ENCODE data around the genes HLA-DOB and CUTA.

GRCh38 chr6:32816411-32817416, at the start of gene HLA-DOB:
HLA-DOB (minus strand) TSS chr6:32817002.
- RRBS: no CpG with 5 or more reads among the region's 8 CpGs

DNA sequence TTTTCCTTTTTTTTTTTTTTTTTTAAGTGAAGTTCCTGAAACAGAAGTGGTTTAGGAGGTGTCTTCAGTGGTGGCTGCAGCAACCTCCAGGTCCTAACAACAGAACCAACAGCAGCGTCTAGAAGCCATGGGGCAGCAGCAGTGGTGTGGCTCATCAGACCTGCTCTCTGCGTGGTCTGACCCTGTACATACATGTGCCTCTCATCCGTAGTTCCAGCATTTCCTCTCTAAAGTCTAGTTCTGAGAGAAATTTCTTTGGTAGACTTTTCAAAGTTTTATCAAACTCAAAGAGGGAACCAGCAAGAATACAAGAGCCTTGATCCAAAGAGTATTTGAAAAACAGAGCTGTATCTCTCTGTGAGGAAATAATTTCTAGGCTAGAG, 13.3 kb downstream of the PSMB9 start:
- RRBS: no CpG with 5 or more reads among the region's 3 CpGs

DNA sequence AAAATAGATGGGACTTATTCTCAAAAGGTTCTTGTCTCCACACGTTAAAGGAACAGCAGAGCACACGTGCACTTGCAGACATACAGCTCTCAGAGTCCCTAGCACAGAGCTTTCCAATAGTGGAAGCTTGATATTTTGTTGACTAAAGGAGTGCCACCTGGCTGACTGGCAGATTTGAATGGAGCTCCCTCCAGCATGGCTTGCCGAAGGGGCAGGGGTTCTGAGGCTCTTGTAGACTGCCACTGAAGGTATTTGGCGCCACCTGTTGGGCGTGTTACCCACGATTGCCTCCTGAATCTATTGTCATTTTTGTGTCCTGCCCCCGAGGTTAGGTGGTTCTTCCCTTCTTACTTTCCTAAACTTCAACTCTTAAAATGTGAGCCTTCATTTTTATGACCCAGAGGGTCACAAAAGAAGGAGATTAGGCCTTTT, 16.3 kb downstream of the BRD2 start:
- RRBS: no CpG with 5 or more reads among the region's 7 CpGs

DNA sequence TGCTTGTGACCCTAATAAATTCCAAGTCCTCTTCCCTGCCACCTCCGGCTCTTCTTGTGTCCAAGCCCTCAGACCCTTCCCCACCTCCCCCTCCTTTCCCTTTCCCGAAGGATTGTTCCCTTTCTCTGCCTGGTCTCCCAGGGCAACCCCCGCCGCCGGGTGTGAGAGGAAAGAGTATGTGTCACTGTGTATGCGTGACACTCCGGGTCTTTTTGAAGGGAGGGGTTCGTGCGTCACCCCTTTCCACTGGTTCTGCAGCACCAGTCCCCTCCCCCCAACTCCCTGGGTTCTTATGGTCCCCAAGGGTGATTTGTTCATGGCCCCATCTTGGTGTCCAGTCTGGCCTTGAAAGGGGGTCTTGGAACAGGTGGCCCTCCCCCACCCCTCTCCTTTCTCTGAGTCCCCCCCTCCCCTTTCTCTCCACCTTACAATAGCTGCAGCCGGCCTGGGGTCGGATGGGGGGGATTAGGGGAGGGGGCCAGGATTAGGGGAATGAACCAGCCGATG, 1.5 kb upstream of the RING1 start:
- RRBS: no CpG with 5 or more reads among the region's 12 CpGs

- RRBS: no CpG with 5 or more reads among the region's 7 CpGs
Observed at GRCh38 chr6:33299122-33299277, 258 bp upstream of the RGL2 start.

DNA sequence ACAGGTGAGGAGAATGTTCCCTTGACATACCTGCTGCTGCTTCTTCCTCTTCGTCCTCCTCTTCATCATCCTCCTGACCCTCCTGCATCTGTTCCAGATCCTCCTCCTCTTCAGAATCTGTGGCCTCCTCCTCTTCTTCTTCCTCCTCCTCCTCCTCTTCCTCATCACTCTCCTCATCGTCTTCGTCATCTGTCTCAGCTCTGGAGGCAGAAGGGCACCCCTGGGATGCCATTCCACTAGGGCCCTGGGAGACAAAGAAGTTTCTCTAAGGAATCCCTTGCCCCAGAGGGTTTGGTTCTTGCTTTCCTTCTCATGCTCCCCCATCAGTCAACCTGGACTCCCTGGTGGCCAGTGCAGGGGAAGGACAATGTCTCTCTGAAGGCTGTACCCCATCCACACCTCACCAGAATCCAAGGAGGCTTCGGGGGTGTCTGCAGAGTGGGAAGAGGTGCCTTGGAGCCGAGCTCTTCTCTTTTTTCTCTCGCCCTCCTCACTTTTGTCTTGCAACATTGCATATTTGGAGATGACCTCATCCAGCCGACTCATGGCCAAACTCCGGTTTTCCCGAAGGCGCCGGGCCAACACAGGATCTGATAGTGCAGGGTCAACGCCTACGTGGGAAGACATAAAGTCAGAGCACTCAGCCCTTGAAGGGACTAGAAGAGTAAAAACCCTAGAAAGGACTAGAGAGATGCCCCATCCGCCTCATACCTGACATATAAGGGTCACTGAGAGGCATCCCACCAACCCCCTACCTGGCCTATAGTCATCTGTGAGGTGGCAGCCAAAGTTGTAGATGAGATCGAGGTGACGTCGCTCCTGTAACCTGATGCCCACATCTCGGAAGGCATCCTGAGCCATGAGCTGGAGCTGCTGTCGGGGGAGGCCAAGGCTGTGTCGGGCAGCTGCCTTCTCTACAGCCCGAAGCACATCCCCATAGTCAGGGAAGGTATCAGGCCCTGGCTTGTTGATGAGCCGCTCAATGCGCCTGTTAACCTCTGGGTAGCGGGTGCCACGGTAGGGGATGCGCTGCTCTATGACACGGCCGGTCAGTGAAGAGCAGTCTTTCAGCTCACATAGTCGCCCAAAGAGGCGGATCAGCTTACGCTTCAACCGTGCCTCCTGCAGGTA, 2.4 kb downstream of the DAXX start:
- RRBS: no CpG with 5 or more reads among the region's 32 CpGs

DNA sequence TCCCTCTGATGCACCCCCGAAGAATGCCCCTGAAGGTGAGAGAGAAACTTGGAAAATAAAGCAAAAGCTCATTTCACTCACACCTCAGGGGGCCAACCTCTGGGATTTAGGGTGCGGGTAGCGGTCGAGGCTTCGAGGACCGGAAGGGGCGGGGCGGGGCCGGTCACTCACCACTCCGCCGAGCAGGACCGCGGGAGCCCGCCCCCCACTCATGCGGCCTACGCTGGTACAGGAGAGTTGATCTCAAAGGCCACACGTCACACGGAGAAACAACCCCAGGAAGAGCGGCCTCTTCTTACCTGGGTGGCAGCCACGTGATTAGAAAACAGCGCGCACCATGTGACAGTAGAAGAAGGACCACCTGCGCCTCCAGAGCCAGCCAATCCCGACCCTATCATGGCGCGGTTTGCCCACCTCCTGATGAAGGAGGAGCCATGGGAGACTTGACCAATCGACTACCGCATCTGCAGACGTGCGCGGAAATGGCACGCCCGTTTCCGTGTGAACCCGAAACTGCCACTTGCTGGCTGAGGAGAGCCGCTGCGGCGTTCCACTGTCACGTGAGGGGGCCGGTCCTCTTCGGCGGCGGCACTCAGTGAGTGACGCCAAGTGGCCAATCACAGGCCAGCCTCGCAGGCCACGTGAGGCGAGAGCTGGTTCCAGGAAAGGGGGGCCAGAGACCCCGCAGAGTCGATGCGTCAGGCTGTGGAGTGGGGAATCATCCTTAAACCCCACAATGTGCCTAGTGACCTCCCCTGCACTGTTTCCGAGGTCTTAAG, at the start of gene CUTA:
Gene CUTA, minus strand, starts transcription at position 320 of the 779 bp plus-strand sequence.
- RRBS: no CpG with 5 or more reads among the region's 51 CpGs

DNA sequence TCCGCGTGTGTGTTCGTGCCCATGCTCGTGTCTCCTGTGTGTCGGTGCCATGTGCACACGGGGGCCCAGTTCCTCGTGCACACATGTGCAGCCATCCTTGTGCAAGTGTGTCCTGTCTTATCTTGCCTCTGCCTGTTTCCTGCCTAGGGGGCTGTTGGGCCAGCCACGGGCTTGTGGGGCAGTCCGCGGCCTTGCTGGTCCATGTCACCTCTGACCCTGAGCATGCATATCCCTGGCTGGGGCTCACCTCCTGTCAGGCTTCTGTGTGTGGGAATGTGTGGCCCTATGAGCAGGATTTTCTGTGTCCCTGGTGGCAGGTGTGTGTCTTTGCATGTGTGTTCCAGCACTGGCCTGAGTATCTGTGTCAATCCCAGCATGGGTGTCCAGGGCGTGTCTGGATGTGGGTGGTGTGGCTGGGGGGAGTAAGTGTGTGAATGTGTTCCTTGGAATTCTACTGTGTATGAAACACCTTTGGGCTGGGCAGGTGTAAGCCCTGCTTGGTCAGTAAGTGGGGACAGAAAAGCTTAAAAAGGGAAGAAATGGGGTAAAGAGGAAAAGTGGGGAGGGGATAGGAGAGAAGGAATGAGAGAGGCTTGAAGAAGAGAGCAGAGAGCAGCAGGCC, 8.7 kb downstream of the SYNGAP1 start:
- RRBS: no CpG with 5 or more reads among the region's 11 CpGs

DNA sequence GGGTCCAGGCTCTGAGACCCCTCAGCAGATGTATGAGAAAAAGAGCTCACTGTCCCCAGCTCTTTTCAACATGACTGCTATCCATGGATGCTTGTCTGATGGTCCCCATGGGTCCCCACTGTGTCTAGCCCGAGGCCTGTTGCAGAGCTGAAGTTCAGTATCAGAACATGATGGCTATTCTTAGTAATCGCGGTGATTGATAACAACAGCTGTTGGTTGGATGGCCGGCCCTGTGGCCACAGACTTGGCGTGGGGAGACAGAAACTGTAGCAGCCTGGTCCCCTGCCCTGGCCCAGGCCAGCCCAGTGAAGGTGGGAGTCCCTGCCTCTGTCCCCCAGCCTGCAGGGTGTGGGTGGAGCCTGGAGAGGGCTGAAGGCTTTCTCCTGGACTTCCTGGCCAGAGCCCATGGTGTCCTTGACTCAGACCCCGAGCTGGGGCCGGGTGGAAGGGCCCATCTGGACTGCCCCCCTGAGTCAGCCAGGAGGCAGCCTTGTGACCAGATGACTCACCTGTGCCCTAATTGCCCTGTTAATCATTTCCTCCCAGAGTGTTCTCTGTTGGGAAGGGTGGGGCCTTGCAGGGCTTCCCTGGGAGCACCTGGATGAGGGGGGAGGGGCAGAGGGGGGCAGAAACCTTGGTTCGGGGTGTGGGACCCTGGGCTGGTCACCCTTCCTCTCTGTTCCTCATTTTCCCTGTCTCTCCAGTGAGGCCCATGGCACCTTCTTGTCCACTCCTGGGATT, 10.0 kb upstream of the BAK1 start:
- RRBS: no CpG with 5 or more reads among the region's 8 CpGs

GRCh38 chr6:33638540-33639171, 17.5 kb downstream of the ITPR3 start:
- RRBS: no CpG with 5 or more reads among the region's 6 CpGs

- RRBS: no CpG with 5 or more reads among the region's 10 CpGs
Observed at GRCh38 chr6:33655558-33656015, 34.5 kb downstream of the ITPR3 start.

DNA sequence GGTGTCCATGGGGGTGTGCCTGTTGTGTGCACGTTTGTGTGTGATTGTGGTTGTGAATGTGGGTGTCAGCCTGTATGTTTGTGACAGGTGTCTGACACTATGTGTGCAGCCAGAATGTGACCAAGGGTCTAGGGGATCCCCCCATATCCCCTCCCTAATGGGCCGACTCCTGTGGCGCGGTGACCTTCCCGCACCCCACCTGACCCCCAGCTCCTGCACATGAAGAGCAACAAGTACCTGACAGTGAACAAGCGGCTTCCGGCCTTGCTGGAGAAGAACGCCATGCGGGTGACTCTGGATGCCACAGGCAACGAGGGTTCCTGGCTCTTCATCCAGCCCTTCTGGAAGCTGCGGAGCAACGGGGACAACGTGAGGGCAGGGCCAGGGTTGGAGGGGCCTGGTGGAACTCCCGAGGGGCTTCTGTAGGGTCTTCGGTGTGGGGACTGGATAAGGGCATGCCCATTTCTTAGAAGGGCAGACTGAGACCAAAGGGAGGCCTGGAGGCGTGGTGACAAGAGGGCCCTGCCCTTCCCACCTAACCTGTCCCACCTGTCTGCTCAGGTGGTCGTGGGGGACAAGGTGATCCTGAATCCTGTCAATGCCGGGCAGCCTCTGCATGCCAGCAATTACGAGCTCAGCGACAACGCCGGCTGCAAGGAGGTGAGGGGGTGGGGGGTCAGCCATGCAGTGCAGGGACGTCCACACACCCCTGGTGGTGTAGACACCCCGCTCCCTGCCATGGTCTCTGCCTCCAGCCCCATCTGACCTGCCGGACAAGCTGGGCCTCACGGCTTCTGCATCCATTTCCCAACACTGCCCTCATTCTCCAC, 37.6 kb downstream of the ITPR3 start:
- RRBS: 91% methylated on average over 7 of the region's 26 CpGs

DNA sequence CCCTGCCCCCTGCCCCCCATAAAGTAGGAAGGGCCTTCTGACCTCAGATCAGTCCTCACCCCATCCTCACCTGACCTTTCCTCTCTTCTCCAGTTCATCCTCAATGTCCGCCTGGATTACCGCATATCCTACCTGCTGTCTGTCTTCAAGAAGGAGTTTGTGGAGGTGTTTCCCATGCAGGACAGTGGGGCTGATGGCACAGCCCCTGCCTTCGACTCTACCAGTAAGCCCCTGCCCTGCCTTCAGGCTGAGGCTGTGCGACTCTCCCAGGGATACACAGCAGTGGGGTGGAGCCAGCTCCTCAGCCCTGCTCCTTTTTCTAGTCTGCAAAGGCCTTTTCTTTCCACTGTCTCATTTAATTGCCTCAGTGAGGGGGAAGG, 38.0 kb downstream of the UQCC2 start:
- RRBS: no CpG with 5 or more reads among the region's 4 CpGs

DNA sequence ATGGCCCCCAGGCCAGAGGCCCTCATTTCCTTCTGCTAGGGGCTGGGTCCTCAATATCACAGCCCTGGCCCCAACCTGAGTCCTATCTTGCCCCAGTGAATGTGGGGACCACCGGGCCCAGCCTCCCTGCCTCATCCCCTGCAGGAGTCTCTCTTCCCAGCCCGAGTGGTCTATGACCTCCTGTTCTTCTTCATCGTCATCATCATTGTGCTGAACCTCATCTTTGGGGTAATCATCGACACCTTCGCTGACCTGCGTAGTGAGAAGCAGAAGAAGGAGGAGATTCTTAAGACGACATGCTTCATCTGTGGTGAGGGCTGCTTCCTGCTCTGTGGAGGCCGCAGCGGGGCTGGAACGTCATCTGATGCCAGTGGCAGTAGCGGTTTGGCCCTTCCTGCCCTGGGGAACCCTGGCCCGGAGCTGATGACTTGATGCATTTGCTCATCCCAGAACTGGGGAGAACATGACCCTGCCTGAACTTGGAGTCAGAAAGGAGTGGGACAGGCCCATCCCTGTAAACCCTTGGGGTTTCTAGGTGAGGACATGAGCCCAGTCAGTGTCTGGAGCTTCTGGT, 18.8 kb downstream of the UQCC2 start:
- RRBS: no CpG with 5 or more reads among the region's 12 CpGs

DNA sequence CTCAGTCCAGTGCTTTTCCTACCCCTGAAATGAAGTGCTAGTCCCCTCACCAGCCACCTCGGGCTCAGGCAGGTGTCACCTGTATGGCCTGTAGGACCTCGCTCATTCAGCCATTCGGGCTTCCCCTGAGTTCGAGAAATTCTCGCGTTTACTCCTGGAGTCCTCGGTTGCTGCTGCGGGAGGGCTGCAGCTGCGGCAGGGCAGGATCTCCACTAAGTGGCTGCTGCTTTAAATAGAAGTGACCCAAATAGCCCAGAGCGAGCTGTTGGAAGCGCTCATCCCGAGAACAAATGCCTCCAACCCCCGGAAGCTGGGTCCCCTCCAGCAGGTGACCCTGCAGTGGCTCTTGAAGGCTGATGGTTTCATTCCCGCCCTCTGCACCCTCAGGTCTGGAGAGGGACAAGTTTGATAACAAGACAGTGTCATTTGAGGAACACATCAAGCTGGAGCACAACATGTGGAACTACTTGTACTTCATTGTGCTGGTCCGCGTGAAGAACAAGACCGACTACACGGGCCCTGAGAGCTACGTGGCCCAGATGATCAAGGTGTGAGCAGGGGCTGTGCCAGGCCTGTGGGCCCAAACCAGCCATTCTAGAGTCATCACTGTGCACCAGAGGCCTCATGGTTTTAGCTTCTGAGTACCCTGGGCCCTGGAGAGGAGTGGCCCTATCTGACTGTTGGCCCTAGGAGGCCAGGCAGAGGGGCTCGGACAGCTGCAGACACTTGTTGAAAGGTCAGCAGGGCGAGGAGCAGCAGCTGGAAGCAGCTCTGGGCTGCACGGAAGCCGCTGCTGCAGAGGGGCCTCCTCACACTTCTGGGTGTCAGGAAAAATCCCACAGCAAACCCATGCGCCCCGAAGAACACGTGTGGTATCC, 18.1 kb downstream of the UQCC2 start:
- RRBS: no CpG with 5 or more reads among the region's 26 CpGs

GRCh38 chr6:33718113-33718722, 6.7 kb upstream of the UQCC2 start:
- RRBS: no CpG with 5 or more reads among the region's 7 CpGs

DNA sequence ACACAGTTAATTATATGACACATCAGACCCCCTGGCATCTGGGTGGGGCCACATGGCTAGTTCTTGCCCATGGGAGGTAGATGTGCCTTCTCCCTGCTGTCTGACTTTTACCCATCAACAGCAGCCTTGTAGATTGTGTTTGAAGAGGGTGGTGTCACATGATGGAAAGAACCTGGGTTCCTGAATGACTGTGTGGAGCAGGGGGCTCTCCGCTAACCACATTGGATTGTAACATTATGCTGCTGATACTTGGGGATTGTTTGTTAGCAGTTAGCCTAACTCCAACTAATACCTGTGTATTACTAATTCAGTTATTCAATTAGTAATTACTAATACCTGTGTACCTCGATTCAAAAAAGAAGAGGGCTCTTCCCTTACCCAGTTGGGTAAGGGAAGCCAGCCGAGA, 7.3 kb upstream of the UQCC2 start:
- RRBS: no CpG with 5 or more reads among the region's 3 CpGs

DNA sequence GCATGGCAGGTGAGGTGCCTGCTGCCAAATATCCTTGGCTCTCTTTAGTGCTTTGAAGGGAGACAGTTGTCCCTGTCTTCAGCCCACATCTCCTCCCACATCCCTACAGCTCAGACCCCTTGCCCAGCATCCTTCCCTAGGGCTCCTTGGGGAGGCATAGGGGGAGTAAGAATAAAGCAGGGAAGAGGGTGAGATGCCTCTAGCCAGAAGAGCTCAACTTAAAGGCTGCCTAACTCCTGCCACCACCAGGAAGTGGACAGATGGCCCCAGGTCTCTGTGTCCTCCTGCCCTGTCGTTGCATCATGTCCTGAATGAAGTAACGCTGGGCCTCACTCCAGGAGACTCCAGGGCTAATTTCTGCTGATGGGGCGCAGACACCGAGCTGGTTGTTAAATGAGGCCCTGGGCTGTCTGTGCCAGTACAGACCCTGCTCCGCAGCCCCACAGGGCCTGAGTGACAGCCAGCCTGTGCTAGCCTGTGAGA, 6.6 kb downstream of the IP6K3 start:
- RRBS: no CpG with 5 or more reads among the region's 5 CpGs

- RRBS: no CpG with 5 or more reads among the region's 10 CpGs
Observed at GRCh38 chr6:33781028-33781835, 7.7 kb downstream of the LEMD2 start.